ENCODE measurements around a stretch of chr11.

- PRO-cap, result no peak
- RRBS, result 59% methylated on average over 2 of the region's 10 CpGs
Measured at GRCh38 chr11:10289757-10290399, 4.1 kb downstream of the SBF2 start.

DNA sequence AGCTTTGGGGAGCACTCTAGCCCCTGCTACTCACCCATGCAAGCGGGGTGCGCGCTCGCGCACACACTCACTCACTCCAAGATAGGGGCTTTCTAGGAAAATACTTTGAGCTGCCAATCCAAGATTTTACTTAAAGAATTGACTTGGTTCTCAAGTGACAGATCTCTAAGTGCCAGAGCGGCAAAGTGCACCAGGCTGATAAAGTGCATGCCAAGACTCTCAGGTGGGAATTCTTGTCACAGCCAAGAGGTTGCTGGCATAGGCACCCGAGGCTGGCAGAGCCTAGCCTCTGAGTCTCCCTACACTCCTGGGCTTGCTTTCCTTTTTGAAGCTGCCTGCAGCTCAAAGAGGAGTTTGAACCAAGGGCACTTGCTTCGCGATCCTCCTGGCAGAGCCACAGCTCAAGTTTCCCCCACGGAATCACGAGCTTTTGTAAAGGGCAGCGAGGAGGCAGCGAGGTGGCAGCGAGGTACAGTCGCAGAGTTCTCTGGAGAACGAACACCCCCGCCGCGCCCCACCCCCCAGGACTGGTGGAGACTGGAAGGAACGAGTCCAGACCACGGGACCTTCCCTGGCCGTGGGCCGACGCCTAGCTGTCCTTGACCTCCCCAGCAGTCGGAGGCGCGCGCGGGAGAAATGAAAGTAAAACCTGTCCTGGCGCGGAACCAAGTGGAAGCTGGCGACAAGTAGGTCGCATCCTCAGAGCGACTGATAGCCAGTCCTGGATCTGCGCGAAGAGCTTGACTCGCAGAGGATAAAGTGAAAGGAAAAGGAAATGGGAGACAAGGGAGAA, 2.4 kb upstream of the ADM start:
- PRO-cap, result unidirectional peak, plus-strand start at position 345 of the sequence; unidirectional peak, plus-strand start at position 368 of the sequence; bidirectional peak, plus-strand start at position 645 of the sequence, minus-strand start at position 489 of the sequence
- RRBS, result no CpG with 5 or more reads among the region's 37 CpGs

DNA sequence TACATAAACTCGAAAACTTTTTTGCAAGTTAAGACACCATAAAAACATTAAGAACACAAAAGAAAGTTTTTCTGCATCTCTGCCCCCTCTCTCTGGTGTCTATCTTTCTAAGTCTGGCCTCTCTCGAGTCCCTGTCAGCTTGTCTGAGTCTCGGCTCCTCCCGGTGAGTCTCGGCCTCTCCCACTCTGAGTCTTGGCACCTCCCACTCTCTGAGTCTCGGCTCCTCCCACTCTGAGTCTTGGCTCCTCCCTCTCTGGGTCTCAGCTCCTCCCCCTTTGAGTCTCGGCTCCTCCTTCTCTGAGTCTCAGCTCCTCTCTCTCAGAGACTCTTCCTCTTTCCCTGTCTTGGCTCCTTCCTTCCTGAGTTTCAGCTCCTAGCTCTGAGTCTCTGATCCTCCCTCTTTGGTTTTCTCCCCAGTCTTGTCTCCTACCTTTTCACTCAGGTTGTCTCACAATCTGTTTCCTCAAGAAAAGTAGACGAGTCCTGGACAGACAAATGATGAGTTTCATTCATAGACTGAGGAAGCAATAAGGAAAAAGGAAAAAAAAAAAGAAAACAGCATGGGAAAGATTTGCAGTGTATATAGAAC, 72.5 kb upstream of the AMPD3 start:
- PRO-cap, result no peak
- RRBS, result no CpG with 5 or more reads among the region's 8 CpGs

- PRO-cap, result no peak
- RRBS, result no CpG with 5 or more reads among the region's 23 CpGs
Measured at GRCh38 chr11:10507892-10508506, 33.0 kb downstream of the RNF141 start.

DNA sequence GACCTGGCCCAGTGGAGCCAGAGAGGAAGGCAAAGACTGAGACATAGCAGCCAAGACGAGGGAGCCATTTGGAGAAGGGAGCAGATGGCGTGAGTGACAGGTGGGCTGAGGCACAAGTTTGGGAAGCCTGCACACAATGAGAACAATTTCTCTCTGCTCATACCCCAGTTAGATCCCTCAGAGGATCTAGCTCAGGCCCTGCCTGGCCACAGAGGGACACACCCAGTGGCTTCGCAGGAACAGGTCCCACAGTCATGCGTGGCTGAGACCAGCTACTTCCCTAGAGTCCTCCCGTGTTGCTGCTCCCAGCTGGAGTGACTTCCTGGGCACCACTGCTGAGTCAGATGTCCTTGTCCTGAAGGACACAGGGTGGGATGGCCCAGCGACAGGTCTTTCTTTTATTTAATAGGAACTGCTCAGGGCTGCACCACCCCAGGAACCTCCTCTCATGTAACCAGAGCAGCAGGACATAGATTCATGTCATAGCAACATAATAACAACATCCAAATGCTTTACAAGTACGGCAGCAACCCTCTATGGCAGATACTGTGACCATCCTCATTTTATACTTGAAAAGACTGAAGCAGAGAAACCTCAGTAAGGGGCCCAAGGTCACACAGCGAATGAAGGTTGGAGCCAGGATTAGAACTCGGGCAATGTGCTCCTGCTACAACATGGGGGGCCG, 33.5 kb upstream of the LYVE1 start:
- PRO-cap, result no peak
- RRBS, result no CpG with 5 or more reads among the region's 10 CpGs

- PRO-cap, result no peak
- RRBS, result no CpG with 5 or more reads among the region's 4 CpGs
Measured at GRCh38 chr11:10618500-10619074, 50.1 kb upstream of the LYVE1 start.

- PRO-cap, result no peak
- RRBS, result no CpG with 5 or more reads among the region's 3 CpGs
Measured at GRCh38 chr11:10638274-10638704, 55.3 kb downstream of the IRAG1 start.

DNA sequence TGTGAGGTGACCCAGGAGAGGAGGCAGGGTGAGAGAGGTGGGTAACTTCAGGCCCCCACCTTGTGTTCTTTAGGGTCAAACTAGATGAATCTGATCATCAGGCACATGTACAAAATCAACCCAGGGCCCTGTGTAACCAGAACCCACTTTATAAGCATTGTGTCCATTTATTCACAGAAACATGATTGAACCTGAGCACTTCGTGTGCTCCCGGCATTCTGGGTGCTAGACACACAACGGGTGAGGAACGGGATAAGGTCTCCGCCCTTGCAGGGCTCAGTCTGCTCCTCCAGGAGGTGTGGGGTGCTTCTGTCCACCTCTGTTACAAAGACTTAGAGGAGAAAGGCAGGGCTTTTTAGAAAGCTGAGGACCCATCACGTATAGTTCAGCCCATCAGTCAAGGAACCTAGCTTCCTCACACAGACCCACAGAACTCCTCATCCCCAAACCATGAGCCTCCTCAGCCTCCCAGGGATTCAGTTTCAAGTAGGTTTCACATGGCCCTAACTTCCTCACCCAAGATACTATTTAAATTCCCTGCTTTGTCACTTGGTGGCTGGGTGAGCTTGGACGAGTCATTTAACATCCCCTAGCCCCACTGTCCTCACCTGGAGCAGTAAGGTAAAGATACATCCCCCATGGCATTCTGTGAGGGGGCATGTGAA, 2.4 kb downstream of the IRAG1 start:
- PRO-cap, result no peak
- RRBS, result no CpG with 5 or more reads among the region's 7 CpGs

GRCh38 chr11:10770283-10770779, 19.3 kb downstream of the CTR9 start:
- PRO-cap, result no peak
- RRBS, result no CpG with 5 or more reads among the region's 3 CpGs

GRCh38 chr11:10898549-10899035, 40.7 kb upstream of the ZBED5 start:
- PRO-cap, result no peak
- RRBS, result no CpG with 5 or more reads among the region's 5 CpGs

DNA sequence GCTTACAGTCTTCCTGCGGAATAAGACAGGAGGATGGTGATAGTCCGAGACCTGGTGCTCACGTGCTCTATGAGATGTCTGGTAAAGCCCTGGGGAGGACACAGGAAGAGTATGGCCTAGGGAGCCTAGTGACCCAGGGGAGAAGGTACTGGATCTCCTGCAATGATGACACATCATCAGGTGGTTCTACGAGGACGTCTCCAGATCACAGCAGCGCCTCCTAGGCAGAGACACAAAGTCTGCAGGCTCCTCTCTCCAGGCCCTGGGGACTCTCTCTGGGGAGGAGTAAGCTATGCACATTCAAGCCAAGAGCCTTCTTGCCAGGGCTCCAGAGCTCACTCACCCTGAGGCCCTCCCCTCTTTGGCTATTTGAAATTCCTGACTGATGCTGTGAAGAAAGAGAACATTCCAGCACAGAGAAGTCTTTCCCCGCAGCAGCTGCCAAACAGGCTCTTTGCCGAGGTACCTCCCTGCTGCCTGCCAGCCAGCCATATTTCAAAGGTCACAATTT, 205.0 kb downstream of the CSNK2A3 start:
- PRO-cap, result no peak
- RRBS, result no CpG with 5 or more reads among the region's 8 CpGs

- PRO-cap, result no peak
- RRBS, result no CpG with 5 or more reads among the region's 9 CpGs
Measured at GRCh38 chr11:11261437-11262143, 91.5 kb downstream of the CSNK2A3 start.

DNA sequence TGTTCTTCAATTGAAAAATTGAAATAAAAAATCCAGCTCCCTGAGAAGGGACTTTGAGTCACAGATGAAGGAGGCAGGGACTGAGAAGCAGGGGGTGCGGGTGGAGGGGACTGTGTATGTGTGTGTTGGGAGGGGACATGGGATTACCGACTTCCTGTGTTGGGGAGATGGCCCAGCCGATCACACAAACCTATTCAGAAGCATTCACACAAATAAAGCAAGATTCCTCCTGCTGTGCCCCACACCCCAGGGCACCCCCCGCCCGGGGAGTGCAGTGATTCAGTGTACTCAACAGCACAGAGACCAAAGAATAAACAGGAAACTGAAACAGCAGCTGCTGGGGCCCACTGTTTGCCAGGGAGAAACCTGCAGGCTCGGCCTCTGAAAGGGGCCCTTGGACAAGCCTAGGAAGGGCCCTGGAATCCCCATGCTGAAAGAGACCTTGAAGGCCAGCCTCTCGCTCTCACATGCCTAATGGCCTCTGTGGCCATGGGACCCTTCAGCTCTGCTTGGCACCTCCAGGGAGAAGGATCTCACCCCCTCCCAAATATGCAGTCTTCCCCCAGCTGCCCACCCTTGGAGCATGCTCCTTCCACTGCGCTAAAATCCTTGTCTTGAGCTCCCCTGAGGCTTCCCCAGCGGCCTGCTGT, 73.0 kb downstream of the CSNK2A3 start:
- PRO-cap, result no peak
- RRBS, result no CpG with 5 or more reads among the region's 9 CpGs

DNA sequence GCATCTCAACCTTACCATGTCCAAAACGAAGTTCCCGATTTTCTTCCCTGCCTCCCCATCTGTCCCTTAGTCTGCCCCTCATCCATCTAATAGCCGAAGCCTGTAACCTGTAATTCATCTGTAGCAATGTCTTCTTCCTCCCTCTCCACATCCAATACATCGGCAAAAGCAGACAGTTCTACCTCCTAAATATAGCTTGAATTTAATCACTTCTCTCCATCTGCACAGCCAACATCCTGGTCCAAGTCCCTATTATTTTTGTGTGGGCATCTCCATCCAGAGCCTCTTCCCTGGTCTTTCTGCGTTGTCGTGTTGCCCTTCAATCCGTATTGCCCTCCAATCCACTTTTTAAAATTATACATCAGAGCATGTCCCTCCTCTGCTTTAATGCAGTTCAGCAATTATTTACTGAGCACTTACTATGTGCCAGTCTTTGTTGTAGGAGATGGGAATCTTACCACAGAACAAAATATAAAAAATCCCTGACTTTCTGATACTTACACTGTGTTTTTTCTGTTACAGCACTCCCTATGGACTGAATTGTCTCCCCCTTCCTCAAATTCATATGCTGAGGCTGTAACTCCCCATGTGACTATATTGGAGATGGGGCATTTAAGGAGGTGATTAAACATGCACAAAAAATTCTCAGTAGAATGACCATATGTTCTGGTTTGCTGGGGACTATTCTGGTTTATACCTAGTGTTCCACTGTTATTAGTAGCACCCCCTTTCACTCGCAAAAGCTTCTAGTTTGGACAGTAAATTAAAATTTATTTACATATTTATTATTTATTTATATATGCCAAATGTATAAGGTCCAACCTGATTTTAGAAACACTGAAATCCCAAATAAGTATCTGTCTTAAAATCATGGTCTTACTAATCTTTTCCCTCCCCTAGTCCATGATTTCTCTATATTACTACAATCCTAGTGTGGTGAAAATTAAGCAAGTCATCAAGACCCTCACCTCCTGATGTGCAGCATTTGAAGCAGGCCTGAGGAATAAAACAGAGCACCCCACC, 2.0 kb upstream of the CSNK2A3 start:
- PRO-cap, result no peak
- RRBS, result no CpG with 5 or more reads among the region's 8 CpGs

- PRO-cap, result no peak
- RRBS, result no CpG with 5 or more reads among the region's 10 CpGs
Measured at GRCh38 chr11:11584131-11584756, 37.6 kb downstream of the GALNT18 start.

- PRO-cap, result no peak
- RRBS, result no CpG with 5 or more reads among the region's 6 CpGs
Measured at GRCh38 chr11:11857540-11858045, 15.8 kb downstream of the USP47 start.

DNA sequence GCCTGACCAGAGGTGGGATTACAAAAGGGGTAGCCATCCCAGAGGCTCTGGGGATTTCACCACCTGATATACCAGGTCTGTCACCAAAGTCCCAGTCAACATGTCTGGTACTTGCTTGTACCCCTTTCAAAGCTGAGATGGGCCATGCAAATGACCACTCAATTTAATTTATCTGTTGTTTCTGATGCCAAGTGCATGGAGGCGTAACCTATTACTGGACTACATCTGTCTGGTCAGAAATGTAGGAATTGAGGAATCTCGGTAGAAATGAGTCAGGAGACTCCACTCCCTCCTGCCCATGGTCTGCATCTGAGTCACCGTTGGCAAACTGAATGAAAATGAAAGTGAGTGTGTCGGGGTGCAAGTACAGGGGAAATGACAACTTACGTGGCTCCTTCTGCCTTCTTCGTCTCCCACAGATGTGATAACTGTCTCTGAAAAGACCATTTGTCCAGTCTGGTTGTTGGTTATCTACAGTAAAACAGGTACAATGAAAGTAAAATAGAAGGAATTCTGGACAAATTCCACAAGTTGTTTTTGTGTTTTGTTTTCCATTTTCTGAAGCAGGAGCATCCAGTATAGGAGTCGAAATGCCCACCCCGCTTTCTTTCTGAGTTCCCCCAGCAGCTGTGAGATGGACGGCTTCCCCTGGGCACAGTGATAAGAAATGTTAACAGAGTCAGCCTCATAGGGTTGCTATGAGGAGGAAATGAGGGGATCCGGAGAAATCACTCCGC, 9.9 kb downstream of the DKK3 start:
- PRO-cap, result no peak
- RRBS, result 100% methylated on average over 2 of the region's 11 CpGs

GRCh38 chr11:12076039-12077058, 34.0 kb upstream of the MICAL2 start:
- PRO-cap, result no peak
- RRBS, result no CpG with 5 or more reads among the region's 17 CpGs

DNA sequence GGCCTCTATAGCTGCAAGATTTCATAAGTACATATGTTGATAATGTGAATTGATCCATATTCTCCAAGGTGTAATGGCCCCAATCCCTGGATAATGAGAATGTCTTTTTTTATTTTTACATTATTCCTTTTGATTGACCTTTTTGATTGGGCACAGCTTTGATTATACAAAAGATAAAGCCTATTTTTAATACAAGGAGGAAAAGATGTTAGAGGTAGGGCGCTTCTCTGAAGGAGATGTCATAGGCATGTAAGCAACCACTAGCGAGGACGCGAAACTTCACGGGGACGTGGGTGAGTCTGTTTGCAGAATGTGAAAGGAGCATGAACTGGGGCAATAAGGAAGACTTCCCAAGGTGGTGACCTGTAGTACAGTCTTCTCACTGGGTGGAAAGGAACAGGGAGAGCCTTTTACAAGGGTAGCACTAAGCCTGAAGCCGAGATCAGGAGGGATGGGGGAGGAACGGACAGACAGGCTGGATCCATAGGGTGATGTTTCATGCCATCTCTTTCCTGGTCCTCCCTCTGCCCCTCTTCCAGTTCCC, 10.0 kb upstream of the MICAL2 start:
- PRO-cap, result no peak
- RRBS, result no CpG with 5 or more reads among the region's 8 CpGs

DNA sequence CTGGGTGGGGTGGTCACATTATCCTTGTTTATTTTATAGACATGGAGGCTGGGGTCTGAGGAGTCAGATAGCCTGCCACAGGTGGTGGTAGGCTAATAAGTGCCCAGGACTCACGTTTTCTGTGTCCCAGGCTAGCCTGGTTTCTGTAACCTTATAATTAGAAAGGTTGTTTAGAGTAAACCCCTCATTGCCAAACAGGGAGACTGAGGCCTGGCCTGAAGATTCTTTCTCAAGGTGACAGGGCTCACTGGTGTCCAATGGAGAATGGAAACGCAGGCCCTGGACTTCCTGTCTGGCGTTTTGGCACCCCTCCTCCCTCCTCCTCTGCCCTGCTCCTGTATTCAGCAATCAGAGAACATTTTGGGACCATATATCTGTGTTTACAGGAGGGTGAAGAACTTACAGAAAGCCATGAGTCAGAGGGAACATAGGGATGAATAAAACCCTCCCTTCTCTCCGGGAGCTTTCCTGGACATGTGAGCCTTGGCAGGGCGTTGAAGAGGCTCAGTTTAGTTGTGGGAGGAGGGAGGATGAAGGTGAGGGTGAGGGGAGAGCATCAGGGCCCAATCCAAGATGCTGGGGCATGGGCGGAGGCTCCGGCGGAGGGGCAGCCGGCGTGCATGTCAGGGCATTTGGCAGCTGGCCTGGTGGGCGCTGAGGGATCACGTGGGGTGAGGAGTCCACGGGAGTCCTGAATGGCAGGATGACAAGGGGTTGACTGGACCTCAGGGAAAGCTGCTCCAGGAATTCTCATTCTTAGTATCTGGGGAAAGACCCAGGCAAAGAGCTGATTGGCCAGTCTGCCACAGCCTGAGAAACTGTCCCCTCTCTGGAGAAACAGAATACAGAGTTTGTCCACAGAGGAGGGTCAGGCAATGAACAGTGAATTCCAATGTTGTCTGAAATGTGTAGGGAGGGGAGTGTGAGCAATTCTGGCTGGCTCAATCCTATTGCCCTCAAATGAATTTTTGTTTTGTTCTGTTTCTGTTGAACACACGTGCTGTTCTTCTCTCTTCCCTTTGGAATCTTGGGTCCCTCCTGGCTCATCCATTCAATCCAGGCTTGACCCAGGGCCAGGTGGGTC, 28.9 kb downstream of the MICAL2 start:
- PRO-cap, result no peak
- RRBS, result no CpG with 5 or more reads among the region's 14 CpGs

All from Caco-2 (cell line).